Prostate gland (tissue), 2 donors: ENCODE measurements around a stretch of chr22.

DNA sequence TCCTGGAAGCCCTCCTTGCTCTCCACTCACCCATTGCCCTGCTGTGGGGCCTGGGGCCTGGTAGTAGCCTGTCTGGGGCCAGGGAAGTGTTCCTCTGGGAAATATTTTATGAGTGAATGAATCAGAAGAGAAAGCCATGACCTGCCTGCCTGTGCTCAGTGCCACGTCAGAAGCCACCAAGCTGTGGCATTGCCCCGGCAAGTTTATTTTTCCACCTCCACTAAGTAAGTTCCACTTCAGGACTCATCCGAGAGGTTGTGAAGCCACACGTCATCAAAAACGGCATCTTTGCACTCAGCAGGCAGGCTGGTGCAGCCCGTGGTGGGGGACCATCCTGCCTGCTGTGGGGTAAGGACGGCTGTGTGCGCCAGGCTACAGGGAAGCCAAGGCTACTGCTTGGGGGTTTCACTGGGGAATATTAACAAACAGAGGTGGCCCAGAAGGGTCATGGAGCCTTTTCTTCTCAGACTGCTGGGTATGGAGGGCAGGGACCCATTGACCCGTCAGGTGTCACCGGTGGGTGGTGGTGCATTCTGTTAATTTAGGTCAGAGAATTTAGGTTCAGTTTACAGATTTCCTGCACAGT, 59.5 kb upstream of the PPARA start:
- PRO-cap = bidirectional peak, plus-strand start at position 273 of the sequence, minus-strand start at position 110 of the sequence
- RAMPAGE, long total RNA, 2 experiments = no peak in any of the 2 experiments

- PRO-cap = unidirectional peak, plus-strand start at chr22:46106050
- RAMPAGE, long total RNA, 2 experiments = no peak in any of the 2 experiments
Measured at GRCh38 chr22:46105852-46106788, 44.2 kb upstream of the PPARA start.

- PRO-cap = unidirectional peak, plus-strand start at chr22:46110388
- RAMPAGE, long total RNA, 2 experiments = no peak in any of the 2 experiments
Measured at GRCh38 chr22:46110114-46111125, 39.9 kb upstream of the PPARA start.

DNA sequence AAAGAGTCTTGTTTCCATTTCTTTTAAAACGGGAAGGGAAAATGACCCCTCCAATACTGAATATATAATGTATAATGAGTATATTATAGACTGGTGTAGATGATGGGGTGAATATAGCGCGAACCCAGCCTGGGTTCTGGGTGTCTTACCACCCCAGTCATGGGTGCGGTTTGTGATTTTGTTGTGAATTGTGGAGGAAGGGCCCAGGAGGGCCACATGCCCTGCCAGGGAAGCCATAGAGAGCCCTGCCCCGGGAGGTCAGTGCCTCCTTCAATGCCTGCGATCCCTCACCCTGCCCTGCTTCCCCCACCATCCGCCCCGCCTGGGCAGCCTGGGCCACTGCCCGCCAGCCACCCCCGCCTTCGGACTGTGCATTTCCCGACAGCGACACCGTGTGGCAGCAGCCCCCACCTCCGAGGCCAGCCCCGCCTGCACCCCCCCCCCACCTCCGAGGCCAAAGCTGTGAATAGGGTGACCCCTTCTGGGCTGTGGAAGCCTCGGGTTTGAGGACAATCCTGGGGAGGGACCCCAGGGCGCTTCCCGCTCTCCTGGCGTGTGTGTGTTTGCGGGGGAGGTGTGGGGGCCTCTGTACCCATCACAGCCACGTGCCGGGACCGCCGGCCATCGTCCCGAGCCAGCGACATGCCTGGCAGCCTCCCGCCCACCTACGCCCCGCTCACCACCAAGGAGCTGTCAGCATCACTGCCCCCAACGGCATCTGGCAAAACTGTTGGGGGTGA, 33.9 kb upstream of the PPARA start:
- PRO-cap = no peak
- RAMPAGE, long total RNA, 2 experiments = no peak in any of the 2 experiments

- PRO-cap = no peak
- RAMPAGE, long total RNA, 2 experiments = no peak in any of the 2 experiments
Measured at GRCh38 chr22:46149066-46149279, 1.4 kb upstream of the PPARA start.

DNA sequence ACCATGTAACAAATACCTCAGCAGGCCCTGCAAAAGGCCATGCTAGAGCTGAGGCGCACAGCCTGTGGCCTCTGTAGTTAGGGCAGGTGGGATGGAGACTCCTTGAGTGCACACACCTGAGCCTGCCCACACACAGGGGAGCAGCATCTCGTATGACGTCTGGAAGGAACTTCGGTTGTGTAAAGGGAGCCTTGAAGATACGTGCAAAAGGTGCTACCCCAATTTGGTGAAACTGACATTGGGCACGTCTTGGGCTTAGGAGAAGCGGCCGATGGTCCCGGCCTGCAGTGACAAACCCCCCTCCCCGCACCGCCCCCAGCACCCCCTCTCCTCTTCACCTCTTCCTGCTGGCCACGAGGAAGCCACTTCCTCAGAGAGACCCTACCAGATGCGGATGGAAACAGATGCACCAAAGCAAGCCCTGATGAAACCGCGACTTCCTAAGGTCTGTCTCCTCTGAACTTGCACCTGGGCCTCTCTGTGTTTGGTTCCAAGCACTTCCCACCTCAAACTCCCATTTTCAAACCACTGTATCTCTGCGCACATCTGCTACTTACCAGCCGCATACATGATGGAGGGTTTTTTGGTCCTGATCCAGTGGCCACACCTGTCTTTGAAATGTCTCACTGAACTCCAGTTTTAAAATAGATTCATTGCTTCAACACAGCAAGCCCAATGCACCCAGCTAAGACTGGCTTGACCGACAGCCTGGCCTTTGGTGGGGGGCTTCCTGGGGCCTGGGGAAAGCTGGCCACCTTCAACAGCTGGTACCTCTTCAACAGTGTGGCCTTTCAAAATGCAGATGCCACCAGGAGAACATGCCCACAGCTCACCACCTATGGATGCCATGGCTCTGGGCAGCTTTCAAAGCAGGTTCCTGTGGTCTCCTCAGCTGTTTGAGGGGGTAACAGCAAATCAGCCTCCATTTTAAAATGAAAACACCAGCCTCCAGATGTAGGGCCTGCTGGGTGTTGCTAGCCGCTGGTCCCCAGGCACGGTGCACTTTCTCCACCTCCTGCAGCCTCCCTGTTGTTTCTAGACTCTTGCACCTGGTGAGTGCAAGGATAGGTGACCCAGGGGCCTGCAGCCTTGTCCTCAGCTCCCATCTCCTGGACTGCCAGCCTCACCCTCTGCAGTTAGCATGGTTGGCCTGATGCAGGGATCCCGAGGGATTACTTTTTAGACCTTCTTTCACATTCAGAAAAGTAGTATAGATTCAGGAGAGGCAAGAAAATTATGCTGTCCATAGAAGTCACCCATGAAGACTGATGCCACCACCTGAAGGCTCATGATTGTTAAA, 10.3 kb downstream of the CDPF1 start:
- PRO-cap = no peak
- RAMPAGE, long total RNA, 2 experiments = no peak in any of the 2 experiments

GRCh38 chr22:46269478-46269814, 1.6 kb downstream of the TTC38 start:
- PRO-cap = no peak
- RAMPAGE, long total RNA, 2 experiments = no peak in any of the 2 experiments

DNA sequence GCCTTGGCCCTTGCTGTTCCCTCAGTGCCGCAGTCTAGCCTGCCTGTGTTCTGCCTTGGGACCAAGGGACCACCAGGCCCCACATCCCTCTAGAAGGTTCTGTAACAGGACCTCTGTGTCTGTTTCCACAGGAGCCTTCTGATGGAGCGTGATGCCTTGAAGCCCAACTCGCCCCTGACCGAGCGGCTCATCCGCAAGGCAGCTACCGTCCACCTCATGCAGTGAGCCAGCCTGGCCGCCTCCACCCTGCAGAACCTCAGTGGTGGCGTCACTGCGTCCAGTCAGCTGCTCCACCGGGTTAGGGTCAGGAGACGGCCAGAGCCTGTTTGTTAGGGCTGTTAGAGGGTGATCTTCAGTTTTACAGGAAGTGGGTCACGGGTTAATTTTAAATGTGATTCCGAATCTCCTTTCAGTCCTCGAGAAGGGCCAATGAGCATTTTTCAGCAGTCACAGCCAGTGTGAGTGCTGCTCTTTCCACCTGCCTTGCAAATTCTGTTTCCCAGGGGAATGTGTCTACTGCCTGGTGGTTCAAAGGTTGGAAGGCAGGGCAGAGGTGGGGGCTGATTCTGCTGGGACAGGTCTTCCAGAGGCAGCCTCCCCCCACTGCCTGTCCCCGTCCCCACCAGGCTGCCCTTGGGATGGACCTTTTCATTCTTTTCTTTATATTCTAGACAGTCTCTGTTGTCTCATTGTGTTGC, 3.9 kb upstream of the GTSE1 start:
- PRO-cap = no peak
- RAMPAGE, long total RNA, 2 experiments = no peak in any of the 2 experiments

- PRO-cap = no peak
- RAMPAGE, long total RNA, 2 experiments = no peak in any of the 2 experiments
Measured at GRCh38 chr22:46362958-46363256, 27.4 kb downstream of the TRMU start.

DNA sequence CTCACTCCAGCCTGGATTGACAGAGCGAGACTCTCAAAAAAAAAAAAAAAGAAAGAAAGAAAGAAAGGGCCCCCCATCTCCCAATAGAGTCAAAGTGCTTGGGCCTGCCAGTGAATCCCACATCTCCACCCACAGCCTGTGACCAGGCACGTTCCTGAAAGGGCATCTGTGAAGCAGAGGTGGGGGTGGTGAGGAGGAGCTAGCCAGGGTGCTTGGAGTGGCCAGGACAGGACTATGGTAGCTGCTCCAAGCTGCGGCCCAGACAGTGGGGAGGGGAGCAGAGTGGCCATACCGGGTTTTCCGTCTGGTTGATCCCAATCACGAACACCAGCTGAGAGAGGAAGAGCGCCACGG, 41.2 kb downstream of the TRMU start:
- PRO-cap = no peak
- RAMPAGE, long total RNA, 2 experiments = no peak in any of the 2 experiments

- PRO-cap = no peak
- RAMPAGE, long total RNA, 2 experiments = no peak in any of the 2 experiments
Measured at GRCh38 chr22:46379373-46380613, 44.3 kb downstream of the TRMU start.

- PRO-cap = no peak
- RAMPAGE, long total RNA, 2 experiments = start-site peak on the minus strand in 1 of 2 experiments, at chr22:46430711-46430860 at its widest, 6 reads per replicate
Measured at GRCh38 chr22:46430492-46431533, 95.3 kb downstream of the TRMU start.

DNA sequence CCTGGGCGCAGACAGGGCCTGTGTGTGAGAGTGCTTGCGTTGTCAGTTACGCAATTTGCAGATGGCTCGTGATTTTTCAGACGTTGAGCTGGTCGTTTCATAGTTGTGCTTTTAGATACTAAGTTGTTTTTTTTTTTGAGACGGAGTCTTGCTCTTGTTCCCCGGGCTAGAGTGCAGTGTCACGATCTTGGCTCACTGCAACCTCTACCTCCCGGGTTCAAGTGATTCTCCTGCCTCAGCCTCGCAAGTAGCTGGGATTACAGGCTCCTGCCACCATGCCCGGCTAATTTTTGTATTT, 21.0 kb upstream of the GRAMD4 start:
- PRO-cap = no peak
- RAMPAGE, long total RNA, 2 experiments = no peak in any of the 2 experiments

- PRO-cap = no peak
- RAMPAGE, long total RNA, 2 experiments = no peak in any of the 2 experiments
Measured at GRCh38 chr22:46646874-46647292, 26.7 kb downstream of the GRAMD4 start.

GRCh38 chr22:46649670-46650592, 29.7 kb downstream of the GRAMD4 start:
- PRO-cap = no peak
- RAMPAGE, long total RNA, 2 experiments = no peak in any of the 2 experiments

- PRO-cap = no peak
- RAMPAGE, long total RNA, 2 experiments = no peak in any of the 2 experiments
Measured at GRCh38 chr22:46665159-46665888, 45.1 kb downstream of the GRAMD4 start.

GRCh38 chr22:46691576-46692052, 46.4 kb downstream of the CERK start:
- PRO-cap = no peak
- RAMPAGE, long total RNA, 2 experiments = no peak in any of the 2 experiments

DNA sequence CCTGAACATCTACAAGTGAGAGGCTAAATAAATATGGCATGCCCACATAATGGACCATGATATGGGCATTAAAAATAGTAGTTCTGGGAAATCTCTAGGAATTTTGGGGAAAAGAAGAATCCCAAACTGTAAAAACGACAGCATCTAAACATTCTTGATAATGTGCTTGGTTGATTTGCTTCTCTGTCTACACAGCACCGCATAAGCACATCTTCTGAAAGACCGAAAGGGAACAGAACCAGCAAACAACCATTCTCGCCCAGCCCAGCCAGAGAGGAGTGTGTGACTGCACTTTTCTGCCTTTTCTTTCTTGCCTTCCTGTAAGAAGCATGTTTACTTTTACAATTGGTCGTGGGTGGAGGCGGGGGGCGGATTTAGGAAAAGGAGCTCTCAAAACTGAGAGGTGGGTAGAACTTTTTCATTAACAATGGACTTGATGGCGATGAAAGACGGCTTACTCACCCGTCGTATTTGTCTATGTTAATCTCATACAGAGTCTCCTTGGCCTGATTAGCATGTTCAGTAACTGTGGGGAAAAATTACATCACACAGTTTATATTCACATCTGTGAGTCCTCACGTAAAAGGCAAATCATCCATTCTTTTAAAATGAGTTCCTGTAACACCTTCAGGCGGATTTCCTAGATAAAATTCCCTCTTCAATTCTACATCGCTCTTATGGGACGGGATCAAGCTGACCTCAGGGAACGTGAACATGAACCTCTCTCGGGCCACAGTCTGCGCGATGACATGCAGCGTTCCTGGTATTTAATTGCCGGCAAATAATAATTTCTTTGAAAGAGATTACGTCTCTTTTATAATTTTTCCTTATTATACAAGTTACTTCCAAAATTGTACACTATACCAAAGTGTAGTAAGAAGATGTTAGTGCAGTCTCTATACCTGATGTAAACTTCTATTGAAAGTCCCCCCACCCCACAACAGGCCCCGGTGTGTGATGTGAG, 27.1 kb downstream of the CERK start:
- PRO-cap = no peak
- RAMPAGE, long total RNA, 2 experiments = no peak in any of the 2 experiments

- PRO-cap = no peak
- RAMPAGE, long total RNA, 2 experiments = no peak in any of the 2 experiments
Measured at GRCh38 chr22:46750853-46751502, 11.5 kb upstream of the TBC1D22A start.

GRCh38 chr22:46774355-46775217, 12.1 kb downstream of the TBC1D22A start:
- PRO-cap = no peak
- RAMPAGE, long total RNA, 2 experiments = no peak in any of the 2 experiments